Glomerular endothelial cell (primary cell): ENCODE results near the gene SOCS4.

DNA sequence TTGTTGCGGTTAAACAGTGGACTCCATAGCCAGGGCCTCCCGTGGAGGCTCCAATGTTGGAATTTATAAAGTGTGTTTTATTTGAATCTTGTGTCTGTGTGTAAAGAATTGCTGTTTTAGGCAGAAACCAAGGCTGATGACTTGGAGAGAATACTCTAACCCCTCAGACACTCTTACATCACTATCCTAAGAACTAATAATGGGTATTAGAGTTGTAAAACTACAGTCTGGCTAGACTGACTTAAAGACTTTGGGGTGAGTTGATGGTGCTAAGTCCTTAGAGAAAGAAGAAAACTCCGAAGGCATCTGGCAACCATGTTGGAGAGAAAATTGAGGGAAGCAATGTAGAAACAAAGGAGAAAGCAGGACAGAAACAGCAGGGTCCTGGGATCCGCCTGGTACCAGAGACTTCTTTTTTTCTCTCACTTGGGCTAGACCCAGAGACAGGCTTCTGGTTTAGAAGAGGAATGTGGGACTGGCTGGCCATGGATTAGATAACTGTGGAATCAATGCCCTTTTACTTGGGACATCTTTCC is 34.8 kb downstream of the SAMD4A start:
- RAMPAGE, long total RNA, result no peak

- RAMPAGE, long total RNA, result no peak
Measured at GRCh38 chr14:54650883-54651231, 83.9 kb downstream of the SAMD4A start.

DNA sequence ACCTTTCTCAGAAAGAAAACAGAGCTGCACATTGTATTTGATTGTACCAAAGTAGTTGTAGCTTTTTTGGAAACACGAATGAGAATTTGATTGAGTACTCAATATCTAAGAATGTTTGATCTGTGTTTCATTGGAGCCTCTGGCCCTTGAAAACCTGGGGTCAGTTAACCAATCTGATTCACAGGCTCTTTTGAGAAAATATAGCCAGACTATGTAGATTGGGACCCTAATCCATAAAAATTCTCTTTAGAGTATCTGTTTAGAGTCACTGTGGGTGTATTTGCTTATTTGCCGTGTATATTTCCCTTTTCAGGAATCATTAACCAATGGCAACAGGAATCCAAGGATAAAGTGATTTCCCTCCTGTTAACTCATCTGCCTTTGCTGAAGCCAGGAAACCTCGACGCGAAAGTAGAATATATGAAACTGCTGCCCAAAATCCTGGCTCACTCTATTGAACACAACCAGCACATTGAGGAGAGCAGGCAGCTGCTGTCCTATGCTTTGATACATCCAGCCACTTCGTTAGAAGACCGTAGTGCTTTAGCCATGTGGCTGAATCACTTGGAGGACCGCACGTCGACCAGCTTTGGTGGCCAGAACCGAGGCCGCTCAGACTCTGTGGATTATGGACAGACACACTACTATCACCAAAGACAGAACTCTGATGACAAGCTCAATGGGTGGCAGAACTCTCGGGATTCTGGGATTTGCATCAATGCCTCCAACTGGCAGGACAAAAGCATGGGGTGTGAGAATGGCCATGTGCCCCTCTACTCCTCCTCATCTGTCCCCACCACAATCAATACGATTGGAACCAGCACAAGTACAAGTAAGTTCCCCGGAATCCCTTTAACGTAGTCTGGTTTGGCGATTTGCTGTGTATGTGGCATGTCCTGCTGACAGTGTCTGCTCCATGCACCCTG is 135.1 kb downstream of the SAMD4A start:
- RAMPAGE, long total RNA, result no peak

DNA sequence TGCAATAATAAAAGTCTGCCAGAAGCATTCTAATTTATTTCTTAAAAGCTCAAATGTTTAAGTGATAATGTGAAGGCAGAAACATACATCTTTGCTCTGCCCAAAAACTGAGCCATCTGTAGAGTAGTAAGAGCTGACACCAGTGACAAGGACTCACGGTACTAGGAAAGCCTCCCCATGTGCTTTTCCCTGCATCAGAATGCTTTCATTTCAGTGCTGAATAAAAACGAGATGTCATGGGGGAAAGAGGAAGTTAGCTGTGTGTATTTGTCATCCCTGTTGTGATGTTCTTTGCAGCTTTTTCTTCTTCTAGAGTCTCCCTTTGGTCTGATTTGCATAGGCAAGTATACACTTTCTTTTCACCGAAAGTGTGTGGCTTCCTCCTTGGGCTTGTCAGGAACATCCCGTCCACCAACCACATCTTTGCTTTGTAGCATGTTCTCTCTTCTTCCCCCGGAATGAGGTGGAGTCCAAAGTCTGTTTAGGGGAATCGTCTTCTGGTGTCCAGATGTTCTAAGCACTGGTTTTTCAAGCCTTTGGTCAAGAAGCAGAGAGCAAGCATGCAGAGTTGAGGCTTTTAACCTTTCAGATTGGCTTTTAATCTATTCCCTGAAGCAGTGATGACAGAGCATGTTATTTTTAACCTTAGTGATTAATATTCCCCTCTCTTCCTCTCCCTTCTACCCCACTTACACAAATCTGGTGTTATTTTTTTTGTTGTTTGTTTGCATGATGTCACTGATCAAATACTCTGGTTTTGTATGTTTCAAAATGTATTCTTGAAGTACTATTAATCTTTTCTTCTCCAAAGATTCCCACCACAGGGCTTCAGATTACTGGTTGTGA is 163.3 kb downstream of the SAMD4A start:
- RAMPAGE, long total RNA, result no peak

- RAMPAGE, long total RNA, result no peak
Measured at GRCh38 chr14:54788861-54789548, 113.6 kb downstream of the GCH1 start.

DNA sequence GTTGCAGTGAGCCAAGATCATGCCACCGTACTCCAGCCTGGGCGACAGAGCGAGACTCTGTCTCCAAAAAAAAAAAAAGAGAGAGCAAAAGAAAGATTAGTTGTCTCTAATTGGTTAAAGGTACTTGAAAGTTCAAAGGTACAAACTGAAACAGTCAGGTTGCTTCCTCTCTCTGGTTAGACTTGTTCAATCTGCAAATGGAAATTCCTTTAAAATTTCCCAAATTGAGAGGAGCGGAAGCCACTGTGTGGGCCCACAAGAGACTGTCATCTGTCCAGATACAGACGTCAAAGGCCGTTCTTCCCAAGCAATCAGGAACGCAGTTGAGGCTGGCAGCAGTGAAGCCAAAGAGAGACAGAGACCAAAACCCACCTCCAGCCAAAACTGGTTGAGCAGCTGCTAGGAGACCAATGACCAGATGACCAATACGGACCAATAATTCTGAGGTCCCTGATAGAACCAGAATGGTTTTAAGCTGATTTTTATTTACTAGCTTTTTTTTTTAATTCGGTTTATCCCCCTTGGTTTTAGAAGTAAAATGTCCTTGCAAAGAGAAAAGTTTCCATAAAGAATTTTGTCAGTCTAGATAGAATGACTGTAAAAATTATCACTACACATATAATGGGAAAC is 63.5 kb downstream of the GCH1 start:
- RAMPAGE, long total RNA, result no peak

DNA sequence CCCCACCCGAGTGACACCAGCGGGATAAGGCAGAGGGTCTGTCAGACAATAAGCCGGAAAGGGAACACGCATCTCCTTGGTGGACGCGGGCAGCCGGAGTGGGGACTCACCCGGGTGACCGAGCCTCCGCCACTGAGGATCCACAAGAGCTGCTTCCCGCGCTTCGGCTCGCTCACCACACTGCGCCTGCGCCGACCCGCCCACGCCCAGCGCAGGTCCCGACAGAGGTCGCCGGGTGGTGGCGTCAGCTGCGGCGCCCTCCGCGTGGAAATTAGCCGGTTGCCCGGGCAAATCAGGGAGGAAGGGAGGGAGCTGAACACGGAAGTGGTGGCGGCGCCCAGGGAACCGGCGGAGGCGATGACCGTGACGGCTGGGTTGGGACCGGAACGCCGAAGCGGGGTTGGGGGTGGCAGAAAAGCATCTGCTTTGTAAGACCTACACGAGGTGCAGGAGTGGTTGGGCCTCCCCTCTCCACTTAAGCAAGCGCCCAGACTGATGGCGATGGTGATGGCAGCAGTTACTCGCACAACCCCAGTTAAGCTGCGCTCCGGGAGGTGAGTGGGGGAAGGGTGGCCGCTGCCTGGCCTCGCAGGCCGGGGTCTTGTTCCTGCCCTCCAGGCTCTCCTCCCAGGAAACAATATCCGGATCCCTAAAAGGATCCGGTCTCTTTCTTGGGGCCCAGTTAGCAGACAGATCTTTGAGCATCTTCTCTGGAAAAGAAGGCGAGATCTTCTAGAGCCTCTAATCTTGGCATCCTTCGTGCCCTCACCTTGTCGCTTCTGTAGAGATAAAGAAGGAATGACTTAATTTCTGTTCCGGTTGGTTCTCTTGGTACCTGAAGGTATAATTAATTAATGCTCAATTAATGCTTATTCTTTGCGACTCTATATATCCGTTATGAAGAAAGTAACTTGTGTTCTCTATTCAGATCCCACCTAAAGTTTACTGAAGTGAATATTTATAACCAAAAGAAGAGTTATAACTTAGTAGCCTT is at the start of gene SOCS4:
Gene SOCS4, plus strand, starts transcription at position 319 of the 994 bp plus-strand sequence.
- RAMPAGE, long total RNA, result start-site peak on the plus strand centred at position 345 of the sequence, 57 bp wide, 233 and 320 reads in 2 replicates

DNA sequence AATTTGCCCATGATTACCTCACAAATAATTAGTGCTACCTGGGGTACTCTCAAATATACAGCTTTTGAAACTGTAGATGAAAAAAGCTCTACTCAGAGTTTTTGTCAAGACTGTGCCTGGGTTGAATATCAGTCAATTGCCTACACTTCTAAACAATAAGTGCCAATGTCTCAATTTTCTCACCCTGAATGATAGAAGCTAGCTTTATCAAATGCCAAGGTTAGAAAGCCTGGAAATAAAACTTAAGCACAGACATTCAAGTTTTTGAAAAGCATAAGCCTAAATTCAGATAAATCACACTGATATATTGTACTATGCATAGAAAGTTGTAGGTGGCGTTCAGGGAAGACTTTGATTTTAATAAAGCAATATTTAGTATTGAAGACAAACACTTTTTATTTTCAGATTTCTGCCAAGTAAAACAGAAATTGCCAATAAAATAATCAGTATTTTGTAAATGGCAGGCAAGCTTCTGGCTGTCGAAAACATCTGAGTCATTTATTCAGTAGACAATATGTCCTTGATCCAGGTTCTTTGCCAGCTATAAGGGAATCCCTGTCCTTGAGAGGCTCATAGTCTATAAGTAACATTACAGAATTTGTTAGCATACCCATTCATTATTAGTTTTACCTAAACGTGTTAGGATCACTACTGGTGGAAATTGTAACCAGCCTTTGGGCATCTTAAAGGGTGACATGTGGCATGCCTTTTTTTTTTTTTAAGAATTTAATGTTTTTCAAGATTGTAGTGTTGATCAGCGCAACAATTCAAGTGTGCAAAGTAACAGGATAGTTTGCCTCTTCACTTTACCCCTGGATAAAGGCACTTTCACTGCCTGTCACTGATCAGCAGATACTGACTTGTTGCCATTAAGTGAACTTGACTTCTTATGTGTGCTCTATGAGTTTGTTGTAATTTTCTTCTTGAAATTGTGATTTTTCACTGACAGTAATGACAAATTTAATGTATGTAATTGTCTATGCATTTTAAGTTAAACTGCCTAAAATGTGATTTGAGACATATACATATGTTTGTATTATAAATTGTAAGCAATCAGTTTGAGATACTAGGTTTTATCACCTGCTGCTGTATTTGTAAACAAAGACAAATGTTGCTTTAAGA is 17.2 kb downstream of the MAPK1IP1L start:
- RAMPAGE, long total RNA, result no peak

- RAMPAGE, long total RNA, result no peak
Measured at GRCh38 chr14:55102036-55102561, 27.0 kb upstream of the LGALS3 start.

- RAMPAGE, long total RNA, result no peak
Measured at GRCh38 chr14:55103657-55104600, 25.1 kb upstream of the LGALS3 start.

DNA sequence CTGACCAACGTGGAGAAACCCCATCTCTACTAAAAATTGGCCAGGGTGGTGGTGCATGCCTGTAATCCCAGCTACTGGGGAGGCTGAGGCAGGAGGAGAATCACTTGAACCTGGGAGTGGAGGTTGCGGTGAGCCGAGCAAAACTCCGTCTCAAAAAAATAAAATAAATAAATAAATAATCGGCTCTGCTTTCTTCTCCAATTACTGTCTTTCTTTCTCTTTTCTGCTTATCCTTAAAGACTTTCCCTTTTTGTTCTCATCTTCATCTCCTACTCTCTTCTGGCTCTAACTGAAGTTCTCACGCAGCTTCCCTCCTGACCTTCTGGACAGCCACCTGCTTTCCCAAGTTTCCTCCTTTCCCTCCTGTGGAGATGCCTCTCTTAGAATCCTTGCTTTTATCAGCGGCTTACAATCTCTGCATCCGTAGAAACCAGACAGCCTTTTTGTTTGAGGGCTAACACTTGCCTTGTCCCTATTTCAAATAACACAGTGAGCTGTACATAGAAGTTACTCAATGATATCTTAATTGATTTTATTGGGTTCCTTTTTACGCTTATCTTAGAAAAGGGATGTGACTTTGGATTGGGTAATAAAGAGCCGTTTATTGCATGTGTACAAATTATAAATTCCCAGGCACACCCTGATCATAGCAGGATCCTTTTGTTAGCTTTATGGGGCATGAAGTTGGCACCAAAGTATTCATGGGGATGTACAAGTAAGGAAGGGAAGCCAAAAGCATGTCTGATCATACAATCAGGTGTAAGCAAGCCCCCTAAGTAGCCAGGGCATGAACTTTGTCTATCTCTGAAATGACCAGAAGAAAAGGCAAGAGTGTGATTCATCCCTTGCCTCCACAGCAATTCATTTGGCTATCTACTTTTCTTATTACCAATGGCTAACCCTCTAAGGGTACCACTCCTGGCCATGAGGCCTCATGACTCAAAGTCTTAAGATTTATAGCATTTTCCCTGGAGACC is 2.0 kb upstream of the LGALS3 start:
- RAMPAGE, long total RNA, result no peak

DNA sequence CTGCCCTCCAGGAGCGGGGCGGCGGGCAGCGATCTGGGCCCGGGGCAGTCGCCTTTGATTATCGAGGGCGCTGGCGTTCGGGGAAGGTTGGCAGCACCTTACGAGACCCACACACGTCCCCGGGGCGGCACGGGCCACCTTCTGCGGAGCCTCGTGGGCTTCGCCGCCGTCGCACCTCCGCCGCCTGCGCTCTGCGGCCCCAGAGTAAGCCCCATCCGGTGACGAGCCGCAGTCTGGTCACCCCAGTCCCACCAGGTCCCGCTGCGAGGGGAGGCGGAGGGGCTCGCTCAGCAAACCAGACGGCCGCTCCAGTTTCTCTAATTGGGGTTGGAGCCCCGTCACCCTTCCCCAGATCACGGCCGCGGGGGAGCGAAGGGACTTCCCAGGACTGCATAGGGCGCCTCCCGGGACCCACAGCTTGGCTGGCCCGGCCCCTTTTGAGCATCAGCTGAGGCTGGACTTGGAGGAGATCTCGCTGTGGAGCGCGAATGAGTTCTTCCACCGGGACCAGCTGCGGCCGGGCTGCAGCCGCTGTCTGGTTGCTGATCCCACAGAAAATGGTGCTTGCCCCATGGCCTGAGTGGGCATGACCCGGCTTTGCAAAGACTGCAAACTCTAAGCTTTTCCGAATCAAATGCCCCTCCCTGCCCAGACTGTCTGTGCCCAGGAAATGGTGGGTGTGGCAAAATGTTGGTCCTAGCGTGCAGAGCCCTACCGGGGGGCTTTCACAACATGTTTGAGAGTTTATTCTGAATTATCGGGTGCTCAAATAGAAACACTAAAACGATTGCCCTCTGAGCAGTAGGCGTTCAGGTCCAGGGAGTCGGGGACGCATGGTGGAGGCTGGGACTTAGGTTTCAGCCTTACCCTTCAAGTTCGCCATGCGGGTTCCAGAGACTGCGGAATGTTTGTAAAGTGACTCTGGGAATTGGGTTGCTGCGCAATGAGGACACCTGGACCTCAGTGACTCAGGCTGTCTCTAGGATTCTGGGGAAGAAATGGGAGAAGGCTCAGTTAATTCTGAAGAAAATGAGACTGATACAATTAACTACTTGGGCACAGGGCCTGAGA is 727 bp downstream of the LGALS3 start:
- RAMPAGE, long total RNA, result no peak

DNA sequence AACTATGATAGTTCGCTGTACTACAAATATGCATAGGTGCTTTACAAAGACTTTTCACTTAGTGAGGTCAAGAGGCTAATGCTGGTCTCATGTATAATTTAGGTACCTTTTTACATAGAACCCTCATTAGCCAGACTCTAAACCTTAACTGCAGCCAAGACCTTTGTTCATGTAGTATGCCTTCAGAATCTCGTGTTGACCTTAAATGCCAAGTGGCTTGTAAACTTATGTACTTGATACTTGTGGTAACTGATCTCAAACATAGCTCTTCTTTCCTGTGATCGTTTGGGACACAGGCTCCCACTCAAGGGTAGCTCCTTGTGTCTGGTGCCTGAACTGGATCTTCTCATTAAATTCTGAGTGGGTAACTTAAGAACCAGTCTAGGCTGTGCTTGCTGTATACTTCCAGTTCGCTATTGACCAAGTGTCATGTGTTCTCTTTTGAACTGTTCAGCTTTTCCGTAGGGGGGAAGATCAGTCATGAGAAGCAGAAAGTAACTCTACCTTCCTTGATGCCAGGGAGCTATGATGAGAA is 2.3 kb downstream of the LGALS3 start:
- RAMPAGE, long total RNA, result no peak

GRCh38 chr14:55229105-55229314 is 37.6 kb upstream of the DLGAP5 start:
- RAMPAGE, long total RNA, result no peak

- RAMPAGE, long total RNA, result no peak
Measured at GRCh38 chr14:55332388-55333052, 61.3 kb downstream of the FBXO34 start.

DNA sequence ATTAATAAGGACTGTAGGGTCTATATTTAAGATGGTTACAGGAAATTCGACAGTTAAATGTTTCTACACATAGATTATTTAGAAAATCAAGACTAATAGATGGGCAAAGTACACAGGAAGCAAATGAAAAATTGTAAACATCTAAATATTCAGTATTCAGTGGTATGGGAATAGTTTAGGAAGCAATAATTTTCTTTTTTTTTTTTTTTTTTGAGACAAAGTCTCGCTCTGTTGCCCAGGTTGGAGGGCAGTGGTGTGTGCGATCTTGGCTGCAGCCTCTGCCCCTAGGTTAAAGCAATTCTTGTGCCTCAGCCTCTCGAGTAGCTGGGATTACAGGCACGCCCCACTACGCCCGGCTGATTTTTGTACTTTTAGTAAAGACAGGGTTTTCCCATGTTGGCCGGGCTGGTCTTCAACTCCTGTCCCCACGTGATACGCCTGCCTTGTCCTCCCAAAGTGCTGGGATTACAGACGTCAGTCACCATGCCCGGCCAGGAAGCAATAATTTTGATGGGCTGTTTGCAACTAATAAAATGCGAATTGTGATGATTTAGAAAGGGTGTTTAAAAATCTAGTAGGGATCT is 62.1 kb downstream of the ATG14 start:
- RAMPAGE, long total RNA, result no peak

DNA sequence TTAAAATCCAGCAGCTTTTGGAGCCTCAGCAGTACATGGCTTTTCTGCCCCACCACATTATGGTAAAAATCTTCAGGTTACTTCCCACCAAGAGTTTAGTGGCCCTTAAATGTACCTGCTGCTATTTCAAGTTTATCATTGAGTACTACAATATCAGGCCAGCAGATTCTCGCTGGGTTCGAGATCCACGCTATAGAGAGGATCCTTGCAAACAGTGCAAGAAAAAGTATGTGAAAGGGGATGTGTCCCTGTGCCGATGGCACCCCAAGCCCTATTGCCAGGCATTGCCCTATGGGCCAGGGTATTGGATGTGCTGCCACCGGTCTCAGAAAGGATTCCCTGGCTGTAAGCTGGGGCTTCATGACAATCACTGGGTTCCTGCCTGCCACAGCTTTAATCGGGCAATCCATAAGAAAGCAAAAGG is 59.5 kb downstream of the ATG14 start:
- RAMPAGE, long total RNA, result no peak

DNA sequence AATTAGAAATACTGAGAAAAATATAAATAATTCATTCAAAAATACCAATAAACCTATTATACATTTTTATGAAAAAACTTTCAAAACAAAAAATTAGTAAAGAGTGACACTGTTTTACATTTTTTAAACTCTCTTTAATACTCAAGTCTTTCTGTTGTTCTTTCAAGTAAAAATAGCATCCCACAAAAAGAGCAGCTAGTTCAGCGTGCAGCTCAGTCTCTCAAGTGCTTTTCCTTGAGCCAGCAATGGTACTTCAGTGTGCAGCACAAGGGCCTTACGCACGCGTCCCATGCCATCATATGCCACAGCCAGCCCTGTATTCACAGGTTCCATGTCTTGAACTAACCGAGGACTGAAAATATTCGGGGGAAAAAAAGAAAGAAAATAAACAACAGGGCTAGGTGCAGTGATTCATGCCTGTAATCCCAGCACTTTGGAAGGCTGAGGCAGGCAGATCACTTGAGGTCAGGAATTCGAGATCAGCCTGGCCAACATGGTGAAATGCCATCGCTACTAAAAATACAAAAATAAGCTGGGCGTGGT is 28.7 kb downstream of the ATG14 start:
- RAMPAGE, long total RNA, result no peak

DNA sequence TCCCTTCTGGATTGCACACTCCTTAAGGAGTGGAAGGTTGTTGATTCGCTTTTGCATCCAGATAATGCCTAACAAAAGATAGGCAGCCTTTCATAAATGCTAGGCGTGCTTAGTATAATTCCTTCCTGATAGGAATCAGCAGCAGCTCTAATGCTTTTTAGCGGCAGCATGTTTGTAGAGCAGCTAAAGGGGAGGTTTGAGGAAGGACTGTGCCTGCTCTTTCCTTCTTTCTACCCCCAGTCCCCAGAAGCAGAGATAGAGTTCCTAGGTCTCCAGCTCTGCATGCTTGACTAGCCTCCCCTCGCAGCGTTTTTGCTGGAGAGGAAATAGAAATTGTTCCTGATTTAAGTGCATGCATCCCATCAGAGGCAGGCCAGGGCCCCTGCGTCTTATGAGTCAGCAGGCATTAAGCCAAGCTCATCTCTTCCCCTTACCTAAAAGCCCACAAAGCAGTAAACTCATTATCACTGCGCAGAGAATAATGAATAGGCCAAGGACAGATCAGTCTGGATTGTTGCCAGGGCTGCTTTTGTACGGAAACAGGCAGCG is 14.0 kb upstream of the TBPL2 start:
- RAMPAGE, long total RNA, result no peak

- RAMPAGE, long total RNA, result no peak
Measured at GRCh38 chr14:56117378-56118209, 617 bp upstream of the PELI2 start.